Right ventricle myocardium (tissue), 1 donor: ENCODE results near the gene KDM4B.

GRCh38 chr19:4361893-4362914 is 18.8 kb downstream of the MPND start:
- PRO-cap, 2 experiments, result no peak in any of the 2 experiments

GRCh38 chr19:4369888-4370356 is 26.6 kb downstream of the MPND start:
- PRO-cap, 2 experiments, result no peak in any of the 2 experiments

- PRO-cap, 2 experiments, result no peak in any of the 2 experiments
Measured at GRCh38 chr19:4385144-4385743, 15.1 kb downstream of the SH3GL1 start.

DNA sequence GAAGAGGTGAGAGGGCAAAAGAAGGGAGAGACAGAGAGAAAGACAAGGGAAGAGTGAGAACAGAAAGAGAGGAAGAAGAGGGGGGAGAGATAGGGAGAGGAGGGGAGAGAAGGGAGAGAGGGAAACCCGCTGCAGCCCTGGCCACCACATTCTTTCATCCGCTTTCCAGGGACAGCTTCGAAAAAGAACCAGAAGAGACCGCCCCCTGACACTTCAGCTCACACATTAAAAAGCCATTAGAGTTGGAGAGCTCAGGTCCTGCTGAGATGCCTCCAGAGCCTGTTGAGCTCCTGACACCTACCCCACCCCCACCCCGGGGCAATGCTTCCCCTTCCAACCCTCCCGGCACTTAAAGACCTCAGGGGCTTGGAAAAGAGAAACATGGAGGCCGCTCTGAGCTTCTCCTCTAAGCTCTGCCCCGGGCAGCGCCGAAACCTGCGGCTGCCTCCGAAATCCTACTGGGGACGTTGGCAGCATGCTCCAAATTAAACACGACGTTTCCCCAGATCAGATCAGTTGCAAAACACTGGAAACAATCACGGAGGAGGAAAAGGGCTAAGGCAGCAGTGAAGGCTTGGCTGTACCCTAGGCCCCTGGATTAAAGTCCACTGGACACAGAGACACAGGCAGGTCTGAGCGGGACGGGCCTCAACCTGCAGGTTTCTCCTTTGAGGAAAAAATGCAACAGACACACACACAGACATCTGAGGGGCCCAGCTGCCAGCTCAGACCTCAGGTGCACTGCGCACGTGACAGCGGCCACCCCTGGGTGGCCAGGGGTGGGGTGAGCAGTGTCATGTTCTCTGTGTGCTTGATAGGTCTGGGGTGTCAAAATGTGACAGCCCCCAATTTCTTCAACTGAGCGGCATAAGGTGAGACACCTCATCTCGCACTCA is 9.7 kb downstream of the SH3GL1 start:
- PRO-cap, 2 experiments, result no peak in any of the 2 experiments

DNA sequence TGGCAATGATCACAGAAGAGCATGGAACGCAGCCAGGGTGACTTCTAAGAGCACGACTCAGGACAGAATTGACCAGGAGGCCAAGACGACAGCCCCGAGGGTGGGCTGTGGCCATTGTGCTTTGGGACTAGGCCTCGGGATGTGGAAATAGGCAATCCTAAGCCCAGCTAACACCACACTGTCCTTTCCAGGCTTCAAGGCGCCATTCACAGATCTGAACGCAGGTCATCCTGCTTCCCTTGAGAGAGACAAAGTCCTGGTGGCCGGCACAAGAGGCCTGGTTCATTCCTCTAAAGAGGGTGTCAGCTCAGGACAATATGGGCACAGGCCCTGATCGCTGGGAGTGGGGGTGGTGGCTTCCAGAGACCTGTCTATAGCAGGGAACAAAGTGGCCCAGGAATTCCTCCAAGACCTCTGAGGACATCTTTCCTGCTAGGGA is 3.2 kb downstream of the SH3GL1 start:
- PRO-cap, 2 experiments, result no peak in any of the 2 experiments

DNA sequence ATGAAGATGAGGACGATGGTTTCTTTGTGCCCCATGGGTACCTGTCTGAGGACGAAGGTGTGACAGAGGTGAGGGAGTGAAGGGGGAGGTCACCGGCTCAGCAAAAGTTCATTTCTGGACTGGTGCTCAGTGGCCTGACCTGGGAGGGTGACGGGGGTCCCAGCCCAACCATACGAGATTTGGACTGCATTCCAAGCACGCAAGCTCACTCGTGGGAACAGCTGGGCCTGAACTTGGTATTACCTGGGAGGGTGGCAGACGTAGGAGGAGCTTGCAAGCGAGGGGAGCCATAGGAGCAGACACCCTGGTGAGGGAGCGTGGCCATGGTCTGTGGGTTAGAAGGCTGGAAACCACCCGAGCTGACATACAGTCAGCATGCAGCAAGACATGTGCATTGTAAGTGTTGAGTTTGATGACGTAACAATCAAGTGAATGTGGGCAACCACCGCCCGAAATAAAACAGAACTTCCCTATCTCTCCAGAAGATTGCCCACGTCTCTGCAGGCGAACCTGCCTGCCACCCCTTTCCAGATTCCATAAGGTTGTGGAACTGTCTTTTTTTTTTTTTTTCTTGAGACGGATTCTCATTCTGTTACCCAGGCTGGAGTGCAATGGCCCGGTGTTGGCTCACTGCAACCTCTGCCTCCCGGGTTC is 26.9 kb downstream of the UBXN6 start:
- PRO-cap, 2 experiments, result no peak in any of the 2 experiments

- PRO-cap, 2 experiments, result no peak in any of the 2 experiments
Measured at GRCh38 chr19:4502343-4502836, 15.9 kb downstream of the PLIN4 start.

DNA sequence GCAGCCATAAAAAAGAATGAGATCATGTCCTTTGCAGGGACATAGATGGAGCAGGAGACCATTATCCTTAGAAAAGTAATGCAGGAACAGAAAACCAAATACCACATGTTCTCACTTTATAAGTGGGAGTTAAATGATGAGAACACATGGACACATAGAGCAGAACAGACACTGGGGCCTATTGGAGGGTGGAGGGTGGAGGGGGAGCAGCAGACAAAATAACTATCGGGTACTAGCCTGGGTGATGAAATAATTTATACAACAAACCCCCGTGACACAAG is 15.1 kb downstream of the DPP9 start:
- PRO-cap, 2 experiments, result no peak in any of the 2 experiments

DNA sequence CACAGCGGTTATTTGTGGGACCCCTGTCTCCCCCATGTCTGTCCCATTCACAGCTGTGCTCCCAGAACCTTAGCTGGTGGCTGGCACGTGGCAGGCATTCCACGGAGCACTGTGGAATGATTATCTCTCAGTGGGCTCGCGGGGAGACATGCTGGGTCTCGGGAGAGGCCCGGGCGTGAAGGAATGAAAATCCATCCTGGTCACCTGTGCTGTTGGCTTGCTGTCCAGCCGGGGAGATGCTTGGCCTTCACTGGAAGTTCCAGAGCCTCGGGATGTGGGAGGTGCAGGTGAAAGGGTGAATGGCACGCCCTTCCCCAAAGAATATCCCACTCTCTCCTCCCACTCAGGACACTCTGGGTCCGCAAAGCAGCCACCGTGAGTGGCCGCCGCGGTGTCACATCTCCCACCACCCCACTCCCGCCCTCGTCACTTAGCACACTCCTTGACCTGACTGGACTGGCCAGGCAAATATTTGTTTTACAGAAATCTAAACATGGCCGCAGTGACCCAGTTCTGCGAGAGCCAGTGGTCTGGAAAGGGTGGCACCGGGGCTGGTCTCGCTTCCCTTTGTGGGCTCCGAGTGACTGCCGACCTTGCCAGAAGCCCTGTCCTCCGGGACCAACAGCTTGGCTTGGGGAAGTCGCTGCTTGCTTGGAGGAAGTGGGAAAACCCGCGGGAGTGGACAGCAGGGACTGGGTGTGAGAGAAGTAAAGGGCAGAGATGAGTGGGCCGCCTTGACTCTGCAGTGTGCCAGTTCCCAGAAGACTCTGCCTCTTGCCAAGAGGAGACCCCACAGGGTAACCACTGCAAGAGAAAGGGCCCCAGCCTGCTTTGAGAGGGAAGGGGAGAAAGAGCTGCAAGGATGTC is 7.9 kb downstream of the DPP9 start:
- PRO-cap, 2 experiments, result no peak in any of the 2 experiments

DNA sequence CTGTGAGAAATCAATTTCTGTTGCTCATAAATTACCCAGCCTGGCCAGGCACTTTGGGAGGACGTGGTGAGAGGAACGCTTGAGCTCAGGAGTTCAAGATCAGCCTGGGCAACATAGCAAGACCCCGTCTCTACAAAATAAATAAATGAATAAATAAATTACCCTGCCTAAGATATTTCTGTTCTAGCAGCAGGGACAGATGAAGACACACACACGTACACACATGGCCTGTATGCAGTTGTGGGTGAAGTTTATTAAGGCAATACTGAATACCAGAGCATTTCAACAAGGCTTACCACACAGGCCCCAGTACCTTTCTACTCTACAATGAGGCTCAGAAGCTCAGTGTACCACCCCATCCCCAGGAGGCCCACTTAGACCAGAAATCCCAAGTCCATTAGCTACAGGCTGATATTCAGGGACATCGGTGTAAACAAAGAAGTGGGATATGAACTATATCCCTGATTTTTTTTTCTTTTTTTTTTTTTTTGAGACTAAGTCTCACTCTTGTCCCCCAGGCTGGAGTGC is 6.7 kb upstream of the TICAM1 start:
- PRO-cap, 2 experiments, result no peak in any of the 2 experiments

DNA sequence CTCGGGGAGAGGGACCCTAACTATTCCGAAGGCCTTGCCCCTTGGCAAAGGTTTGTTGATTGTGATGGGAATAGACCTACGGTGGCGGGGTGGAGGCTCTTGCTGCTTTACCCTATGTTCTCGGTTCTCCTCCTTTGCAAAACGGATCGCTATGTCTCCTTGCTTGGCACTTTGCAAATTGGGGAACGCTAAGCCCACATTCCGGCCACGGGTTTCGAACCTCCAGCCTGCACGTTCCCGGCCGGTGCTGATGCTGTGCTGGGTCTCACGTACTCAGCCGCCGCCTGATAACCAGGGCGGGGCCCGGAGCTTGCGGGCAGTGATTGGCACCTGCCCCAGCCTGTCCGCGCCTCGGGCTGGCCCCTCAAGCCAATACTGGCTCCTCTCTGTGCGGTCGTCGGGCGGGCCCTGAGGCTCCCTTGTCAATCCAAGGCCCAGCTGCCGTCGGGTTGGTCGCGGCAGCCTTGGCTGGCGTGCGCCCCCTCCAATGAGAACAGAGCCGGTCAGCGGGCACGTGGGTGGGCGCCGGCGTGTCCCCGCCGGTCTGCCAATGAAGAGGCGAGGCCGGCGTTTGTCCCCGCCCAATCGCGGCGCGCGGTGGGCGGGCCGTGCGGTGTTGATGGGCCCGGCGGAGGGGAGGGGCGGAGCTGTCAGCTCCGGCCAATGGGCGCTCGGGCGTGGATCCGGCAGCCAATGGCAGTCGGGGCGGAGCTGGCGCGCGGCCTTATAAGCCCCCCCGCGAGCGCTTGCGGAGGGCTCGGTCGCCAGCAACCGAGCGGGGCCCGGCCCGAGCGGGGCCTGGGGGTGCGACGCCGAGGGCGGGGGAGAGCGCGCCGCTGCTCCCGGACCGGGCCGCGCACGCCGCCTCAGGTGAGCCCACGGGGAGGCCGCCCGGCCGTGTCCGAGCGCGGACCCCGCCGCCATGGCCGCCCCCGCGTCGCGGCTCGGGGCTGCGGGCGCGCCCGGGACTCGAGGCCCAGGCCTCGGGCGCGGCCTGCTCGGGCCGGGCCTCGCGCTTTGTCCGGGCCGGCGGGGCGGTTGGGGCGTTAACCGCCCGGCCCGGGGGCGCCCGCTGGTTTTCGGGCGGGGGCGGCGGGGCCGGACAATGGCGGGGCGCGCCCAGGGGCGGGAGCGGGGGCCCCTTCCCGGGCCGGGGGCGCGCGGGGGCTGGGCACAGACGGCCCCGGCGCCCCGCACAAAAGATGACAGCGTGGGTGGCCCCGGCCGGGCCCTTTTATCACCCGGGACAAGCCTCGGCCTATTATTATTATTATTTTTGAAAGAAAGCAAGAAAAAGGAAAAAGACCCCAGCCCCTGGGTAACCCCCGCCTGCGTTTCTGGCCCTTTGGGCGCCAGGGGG is at the start of gene KDM4B:
KDM4B (plus strand) TSS at position 753 of the 1,360 bp plus-strand sequence.
- PRO-cap, 2 experiments, result peak in 2 of 2 experiments; most common plus-strand start position 753 of the sequence (in 2); most common minus-strand start position 250 of the sequence (in 1)

DNA sequence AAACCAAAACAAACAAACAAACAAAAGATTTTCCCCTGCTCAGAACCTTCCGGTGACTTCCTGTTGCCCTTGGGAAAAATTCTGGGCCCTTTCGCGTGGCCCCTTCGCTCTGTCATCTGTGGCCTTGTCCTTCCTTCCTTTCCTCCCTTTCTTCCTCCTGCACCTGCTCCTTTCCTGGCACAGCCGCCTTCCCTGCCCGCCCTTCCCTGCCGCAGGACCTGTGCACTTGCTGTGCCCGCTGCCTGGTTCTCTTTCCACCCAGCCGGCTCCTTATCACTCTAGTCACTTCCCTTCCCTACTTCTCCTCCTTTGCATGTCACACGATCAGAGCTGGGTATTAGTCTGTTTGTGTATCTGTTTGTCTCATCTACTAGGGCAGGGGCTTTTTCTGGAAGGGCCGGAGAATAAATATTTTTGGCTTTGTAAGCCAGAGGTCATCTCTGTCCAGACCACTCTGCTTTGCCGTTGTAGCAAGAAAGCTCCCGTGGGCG is 5.9 kb downstream of the KDM4B start:
- PRO-cap, 2 experiments, result no peak in any of the 2 experiments

DNA sequence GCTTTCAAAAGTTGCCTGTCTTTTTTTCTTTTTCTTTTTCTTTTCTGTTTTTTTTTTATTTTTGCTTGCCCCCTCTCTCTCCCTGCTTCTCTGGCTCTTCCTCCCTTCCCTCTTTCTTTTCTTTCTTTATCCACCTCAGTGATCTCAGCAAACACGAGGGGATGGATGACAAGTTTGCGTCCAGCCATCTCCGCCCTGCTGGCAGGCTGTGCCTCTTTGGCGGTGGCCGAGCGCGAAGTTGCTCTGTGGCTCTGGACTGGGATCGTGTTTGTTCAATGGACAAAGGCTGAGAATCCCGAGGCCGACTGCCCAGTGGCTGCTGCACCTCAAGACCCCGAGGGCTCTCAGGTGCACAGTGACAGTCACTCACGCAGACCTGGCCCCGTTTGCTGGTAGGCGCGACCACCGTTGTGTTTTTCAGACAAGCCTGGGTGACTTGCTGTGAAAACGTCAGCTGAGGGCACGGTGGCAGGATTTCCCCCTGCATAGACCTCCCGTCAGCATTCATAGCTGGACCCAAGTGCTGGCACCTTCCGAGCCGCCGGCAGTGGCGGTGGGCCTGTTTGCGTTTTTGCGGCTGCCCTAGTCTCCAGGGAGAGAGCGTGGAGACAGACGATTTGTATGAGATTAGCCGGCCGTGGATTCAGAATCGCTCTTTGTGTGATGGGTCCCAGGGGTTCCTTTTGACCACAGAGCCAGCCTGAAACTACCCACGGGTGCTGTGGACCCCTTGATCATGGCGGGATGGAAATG is 8.3 kb downstream of the KDM4B start:
- PRO-cap, 2 experiments, result no peak in any of the 2 experiments

- PRO-cap, 2 experiments, result no peak in any of the 2 experiments
Measured at GRCh38 chr19:5079167-5079549, 110.2 kb downstream of the KDM4B start.

- PRO-cap, 2 experiments, result no peak in any of the 2 experiments
Measured at GRCh38 chr19:5086075-5086890, 117.4 kb downstream of the KDM4B start.

DNA sequence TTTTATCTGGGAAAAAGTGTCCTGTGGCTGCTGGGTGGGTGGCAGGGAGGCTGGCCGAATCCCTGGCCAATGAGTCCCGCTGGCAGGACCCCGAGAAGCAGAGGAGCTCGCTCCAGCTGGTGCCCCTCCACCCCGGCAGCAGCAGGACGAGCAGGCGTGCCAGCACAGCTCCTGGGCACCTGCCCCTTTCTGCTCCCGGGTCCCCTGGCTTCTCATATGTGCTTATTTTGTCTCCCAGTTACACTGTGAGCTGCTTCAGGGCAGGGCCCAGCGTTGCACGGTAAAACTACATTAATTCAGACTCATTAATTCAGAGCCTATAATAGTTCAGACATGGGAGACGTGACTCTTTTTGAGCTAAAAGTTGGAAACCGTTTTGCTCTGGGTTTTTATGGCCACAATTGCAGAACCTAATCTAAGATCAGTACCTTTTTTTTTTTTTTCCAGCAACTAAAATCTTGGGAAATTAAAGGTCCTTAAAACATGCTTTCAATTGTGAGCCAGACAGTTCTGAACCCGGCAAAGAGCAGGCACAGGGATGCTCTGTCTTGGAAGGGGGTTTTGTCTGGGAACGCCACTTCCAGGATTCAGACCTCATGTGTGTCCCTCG is 135.2 kb downstream of the KDM4B start:
- PRO-cap, 2 experiments, result no peak in any of the 2 experiments

DNA sequence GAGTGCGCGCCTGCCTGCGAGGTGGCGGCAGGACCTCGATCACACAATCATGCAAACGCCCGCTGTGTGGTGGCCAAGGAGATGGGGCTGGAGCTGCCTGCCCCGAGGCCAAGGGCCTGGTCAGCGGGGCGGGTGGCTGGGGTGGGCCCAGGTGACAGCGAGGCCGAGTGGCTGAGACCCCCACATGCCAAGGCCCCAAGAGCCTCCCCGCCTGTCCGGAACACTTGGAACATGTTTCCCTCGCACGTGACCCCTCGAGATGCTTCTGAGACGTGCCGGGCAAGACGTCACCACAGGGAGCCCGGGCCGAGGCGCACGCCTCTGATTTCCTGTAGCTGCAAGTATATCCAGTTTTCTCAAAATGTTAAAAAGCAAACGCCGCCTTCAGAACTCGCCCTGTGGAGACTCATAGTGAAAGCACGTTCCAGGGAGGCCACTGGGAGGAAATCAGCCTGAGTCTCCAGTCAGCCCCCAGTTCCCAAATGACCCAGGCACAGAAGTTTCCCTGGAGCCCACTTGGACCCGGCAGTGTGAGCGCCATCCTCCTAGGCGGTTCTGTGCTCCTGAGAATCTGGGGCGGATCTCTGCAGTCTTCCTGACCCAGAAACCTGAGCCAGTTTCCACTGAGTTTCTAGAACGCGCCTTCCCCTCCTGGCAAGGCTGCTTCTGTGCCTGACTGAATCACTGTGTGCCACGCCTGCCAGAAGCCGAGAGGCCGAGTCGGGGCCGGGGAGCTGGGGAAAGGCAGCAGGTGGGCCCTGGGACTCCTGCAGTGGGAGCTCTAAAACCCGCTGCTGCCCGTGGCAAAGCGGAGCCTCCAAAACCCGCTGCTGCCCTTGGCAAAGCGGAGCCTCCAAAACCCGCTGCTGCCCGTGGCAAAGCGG is 179.2 kb downstream of the KDM4B start:
- PRO-cap, 2 experiments, result no peak in any of the 2 experiments

DNA sequence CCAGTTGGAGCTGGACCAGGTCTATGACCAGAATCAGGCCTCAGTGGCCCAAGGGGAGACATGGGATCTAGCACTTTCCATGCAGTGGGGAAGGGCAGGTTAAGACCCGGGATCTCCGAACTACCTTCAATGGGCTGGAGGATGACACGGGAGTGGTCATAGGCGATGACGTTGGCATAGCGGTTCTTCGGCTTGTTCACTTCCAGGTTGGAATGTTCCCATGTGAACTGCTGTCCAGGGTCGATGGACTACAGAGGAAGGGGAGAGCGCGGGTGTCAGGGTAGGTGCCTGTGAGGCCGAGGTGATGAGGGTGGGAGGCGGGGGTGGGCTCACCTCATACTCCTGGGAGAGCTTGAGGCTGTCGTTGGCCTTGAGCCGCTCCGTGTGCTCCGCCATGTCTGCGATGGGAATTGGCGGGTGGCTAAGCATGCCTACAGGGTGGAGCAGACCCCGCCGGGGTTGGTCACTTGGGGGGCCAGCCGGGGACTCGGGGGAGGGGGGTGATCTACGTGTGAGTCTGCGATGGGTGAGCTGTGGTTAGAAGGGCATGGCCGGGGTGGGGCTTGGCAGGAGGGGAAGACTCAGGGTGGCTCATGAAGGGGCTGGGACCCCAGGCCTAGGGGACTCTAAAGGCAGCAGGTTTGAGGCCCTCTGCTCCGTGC is 125.3 kb downstream of the PTPRS start:
- PRO-cap, 2 experiments, result no peak in any of the 2 experiments

DNA sequence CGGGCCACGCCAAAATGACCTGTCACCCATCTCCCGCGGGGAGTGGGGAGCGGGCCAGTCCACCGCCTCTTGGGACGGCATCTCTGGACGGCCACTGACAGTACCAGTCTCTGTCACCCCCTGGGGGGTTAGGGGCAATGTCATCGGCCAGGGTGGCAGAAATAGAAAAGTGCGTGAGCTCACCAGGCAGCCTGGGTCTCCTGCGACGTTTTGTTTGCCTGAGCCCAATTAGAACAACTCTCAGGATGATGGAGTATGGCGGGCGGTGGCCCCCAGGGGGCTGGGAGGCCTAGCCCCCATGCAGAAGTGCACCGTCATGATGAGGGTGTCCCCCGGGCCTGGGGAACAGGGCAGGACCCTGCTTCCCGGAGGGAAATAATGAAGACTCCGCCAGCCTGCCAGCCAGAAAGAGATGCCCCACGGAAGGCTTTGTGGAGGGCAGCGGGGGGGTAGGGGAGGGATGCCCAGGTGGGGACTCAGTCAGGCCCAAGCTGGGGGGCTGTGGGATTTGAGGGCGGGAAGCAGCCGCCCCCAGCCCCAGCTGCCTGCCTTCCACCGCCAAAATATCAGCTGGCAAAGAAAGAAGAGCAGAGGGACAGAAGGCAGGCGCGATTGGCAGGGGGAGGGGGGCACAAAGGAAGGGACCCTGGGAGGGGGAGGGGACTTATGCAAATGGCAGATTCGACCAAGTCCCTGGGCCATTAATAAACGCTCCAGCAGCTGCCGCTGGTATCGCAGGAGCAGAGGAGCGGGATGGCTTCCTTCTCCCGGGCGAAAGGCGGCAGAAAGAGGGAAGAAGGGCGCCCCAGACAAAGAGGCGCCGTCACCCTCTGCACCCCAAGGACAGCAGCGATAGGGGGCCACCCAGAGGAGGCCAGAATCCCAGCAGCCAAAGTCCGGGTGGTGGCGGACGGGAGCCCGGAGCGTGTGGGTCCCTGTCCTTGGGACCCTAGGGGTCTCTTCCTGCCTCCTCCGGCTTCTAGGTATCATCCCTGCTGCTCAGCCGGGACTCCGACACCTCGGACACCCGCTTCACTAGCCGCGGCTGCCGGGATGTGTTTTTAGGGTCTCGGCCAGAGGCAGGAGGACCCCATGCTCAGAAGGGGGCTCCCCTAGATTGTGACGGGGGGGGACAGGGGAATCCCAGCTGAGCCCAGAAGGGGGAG is 2.2 kb downstream of the PTPRS start:
- PRO-cap, 2 experiments, result no peak in any of the 2 experiments

GRCh38 chr19:5434604-5434971 is 20.6 kb upstream of the ZNRF4 start:
- PRO-cap, 2 experiments, result no peak in any of the 2 experiments